ENCODE measurements around the genes OR6B1, ZNF786 and ZNF777.

DNA sequence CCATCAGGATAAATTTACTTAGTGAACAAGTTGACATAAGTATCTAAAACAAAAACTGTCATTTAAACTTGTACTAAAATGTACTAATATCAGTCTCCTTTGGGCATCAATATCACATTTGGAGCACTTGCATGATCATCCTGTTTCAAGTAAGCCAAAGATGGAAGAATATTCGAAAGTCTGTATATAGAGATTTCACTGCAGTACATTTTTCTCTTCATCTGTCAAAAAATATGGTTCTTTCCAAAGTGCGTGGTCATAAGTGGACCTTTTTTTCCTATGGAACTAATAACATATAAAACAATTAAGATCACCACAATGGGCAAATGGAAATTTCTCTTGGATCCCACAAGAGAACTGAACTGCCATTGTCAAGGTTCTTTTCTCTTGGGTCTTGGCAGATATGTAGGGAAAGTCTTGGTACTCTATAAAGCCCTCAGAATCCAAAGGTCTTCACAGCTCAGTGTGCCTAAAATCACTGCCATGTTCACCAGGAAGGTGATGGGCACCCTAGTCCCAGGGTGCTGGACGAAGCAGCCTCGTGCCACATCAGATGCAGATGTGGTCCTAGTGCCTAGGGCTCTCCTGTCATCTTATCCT lies at the start of gene OR6B1:
OR6B1 (plus strand) TSS at position 446 of the 600 bp plus-strand sequence.
- RRBS: no CpG with 5 or more reads among the region's 4 CpGs

DNA sequence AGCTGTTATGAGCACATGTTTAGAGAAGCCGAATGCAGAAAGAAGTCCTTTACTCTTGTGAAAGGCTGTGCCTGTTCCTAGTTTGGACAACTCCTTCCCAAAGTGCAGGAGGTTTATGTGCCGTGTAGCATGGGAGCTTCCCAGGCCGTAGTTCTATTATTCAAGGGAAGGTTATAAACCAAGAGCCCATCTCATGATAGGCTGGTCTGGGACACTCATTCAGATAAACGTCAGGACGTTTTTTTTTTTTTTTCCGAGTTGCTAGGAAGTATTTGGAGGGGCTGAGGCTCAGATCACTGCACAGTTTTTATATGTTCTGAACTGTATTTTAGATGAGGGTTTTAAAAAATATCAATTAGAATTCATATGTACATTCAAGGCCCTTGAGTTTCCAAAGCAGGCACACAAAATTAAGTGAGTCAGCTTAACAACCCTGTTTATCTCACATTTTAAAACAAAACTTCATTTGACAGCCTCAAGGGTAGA lies 593.0 kb upstream of the CNTNAP2 start:
- RRBS: no CpG with 5 or more reads among the region's 6 CpGs

GRCh38 chr7:146018877-146019948 lies 97.4 kb upstream of the CNTNAP2 start:
- RRBS: no CpG with 5 or more reads among the region's 35 CpGs

- RRBS: no CpG with 5 or more reads among the region's 12 CpGs
Observed at GRCh38 chr7:146248707-146249189, 132.1 kb downstream of the CNTNAP2 start.

GRCh38 chr7:148262678-148263254 lies 327.8 kb upstream of the C7orf33 start:
- RRBS: no CpG with 5 or more reads among the region's 18 CpGs

DNA sequence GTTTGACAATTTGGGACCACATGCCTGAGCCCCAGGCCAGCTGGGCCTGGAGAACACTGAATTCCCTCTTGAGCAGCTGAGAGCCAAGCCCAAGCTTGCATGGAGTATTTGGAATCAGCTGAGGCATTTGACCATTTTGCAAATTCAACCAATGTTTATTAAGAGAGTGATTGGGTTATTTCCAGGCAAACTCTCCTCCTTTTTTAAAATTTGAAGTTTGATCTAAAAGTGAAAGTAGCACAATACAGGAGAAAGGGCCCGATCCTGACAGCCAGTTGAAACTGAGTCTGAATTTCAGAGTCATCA lies 109.8 kb upstream of the C7orf33 start:
- RRBS: no CpG with 5 or more reads among the region's 1 CpG

DNA sequence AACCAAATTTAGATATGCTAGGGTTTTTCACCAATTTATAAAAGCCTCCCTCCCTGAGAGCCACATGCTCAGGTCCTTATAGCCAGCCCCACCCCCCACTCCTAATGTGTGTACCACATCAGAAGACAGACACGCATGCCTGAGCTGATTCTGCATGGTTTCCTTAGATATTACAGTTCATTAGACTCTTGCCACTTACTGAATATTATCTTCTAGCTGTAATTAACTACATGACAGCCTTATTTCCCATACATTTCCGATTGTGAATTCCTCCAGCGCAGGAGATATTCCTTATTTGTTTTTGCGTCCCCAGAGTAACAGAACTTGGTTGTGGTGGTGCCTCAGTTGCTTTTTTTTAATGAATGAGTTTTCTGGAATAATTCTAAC lies 2.1 kb downstream of the CUL1 start:
- RRBS: no CpG with 5 or more reads among the region's 4 CpGs

GRCh38 chr7:148747041-148747923 lies 48.6 kb downstream of the CUL1 start:
- RRBS: no CpG with 5 or more reads among the region's 4 CpGs

DNA sequence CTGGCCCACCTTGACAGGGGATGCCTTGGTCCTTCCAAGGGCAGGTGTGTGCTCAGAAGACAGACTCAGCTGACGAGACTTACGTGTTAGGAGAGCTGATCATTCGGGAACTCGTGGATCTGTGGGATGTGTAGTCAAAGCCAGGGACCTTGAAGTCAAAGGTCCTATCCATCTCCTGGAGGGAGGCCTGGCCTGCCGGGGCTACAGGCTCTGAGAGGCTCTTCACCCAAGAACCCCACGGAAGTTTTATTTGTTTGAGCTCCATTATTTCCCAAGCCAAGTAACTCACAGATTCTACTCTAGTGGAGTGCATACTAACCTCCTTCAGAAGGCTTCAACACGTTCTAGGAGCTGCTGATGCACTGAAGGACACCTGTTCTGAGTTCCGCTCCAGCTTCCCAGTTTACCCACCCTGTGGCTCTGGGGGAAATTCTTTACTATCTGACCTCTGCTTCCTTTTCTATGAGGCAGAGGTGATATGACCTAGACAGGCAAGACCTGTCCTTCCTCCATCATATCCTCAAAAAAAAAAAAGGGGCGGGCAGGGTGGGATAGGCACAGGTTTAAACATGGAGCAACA lies 27.9 kb downstream of the PDIA4 start:
- RRBS: no CpG with 5 or more reads among the region's 9 CpGs

DNA sequence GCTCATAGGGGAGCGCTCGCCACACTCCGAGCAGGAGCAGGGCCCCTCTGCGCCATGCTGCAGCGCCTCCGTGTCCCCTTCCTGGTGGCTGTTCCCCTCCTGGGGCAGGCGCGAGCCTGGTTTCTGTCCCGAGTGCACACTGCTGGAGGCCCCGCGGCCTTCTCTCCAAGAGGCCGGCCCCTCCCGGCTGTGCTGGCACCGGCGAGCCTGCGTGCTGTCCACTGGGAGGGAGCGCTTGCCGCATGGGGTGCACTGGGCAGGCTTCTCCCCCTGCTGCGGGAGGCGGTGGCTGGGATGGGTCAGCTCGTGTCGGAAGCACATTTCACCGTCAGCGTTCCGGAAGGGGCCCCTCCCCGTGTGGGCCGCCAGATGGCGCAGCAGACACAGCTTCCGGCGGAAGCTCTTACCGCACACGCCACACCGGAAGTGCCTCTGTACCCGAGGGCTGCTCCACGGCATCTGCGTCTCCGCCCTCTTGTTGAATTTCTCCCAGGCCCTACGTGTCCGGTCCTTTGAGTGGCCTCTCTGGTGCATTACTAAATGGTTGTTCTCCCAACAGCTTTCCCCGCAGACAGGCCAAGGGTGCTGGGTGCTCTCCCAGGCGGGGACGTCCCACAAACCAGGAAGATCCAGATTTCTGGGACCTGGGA lies 18.8 kb downstream of the ZNF786 start:
- RRBS: 64% methylated on average over 10 of the region's 42 CpGs

- RRBS: 5% methylated on average over 31 of the region's 81 CpGs
Observed at GRCh38 chr7:149090108-149090971, at the start of gene ZNF786. ZNF786 (minus strand) TSS chr7:149090718.

GRCh38 chr7:149224863-149225304 lies 14.6 kb upstream of the ZNF212 start:
- RRBS: no CpG with 5 or more reads among the region's 26 CpGs

- RRBS: no CpG with 5 or more reads among the region's 2 CpGs
Observed at GRCh38 chr7:149377469-149377849, 83.4 kb downstream of the ZNF777 start.

DNA sequence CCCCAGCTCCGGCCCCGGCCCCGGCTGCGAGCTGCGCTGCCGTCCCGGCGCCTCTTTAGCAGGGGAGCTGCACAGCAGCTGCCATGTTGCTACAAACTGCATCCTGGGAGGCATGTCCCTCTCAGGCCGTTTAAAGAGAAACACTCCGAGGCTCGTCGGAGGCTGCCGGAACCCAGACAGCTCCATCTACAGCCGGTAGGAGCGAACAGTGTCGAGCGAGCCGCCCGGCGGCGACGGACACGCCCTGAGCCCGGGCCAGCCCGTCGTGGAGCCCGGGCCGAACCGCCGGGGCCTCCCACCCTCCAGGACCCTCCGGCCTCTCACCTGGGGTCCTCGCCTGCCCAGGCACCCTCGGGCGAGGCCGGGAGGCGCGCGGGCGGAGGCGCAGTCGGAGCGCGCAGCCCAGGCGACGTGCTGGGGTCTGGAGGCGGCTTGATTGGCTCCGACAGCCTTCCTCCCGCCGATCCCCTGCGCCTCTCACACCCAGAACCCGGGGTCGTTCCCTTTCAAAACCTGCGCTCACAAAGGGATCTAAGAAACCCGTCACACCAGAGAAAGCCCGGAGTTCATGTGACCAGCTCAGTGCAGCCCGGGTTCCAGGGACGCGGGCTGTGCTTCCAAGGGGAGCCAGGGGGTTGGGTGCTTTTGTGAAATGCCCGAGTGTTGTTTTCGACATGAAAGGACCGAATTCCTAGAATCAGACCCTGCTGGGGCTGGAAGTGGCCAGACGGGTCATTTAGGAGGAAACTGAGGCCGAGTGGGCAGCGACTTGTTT lies at the start of gene ZNF777:
ZNF777 (minus strand) TSS at position 572 of the 775 bp plus-strand sequence.
- RRBS: 3% methylated on average over 22 of the region's 64 CpGs

DNA sequence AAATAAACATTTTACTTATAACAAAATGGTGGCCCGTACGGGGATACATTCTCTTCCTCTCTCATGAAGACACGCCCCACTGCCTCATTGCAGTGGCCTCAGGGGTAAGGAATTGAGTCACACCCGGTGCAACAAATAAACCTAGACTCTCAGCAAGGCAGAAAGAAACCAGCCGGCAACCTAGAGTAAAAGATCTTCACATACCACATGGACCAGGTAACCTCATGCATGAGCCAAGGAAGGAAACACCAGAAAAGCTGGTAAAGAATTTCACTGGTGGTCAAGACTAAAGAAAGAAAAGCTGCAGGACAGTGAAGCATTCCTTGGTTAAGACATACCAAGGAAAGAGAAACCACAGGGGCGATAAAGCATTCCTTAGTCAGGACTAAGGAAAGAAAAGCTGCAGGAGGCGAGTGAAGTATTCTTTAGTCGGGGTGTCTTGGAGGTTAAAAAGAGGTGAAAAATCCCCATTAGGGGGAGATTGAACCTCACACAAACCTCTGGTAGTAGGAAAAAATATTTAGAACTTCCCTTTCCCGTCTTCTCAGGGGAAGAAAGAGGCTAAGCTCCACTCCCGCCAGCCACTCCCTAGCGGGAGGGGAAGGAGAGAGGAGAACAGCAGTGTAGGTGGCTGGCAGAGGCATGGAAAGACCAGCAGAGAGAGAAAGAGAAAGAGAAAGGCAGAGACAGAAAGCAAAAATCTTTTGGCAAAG lies 71.9 kb upstream of the ZNF746 start:
- RRBS: no CpG with 5 or more reads among the region's 11 CpGs

GRCh38 chr7:149599029-149599350 lies 101.4 kb upstream of the ZNF746 start:
- RRBS: no CpG with 5 or more reads among the region's 1 CpG

DNA sequence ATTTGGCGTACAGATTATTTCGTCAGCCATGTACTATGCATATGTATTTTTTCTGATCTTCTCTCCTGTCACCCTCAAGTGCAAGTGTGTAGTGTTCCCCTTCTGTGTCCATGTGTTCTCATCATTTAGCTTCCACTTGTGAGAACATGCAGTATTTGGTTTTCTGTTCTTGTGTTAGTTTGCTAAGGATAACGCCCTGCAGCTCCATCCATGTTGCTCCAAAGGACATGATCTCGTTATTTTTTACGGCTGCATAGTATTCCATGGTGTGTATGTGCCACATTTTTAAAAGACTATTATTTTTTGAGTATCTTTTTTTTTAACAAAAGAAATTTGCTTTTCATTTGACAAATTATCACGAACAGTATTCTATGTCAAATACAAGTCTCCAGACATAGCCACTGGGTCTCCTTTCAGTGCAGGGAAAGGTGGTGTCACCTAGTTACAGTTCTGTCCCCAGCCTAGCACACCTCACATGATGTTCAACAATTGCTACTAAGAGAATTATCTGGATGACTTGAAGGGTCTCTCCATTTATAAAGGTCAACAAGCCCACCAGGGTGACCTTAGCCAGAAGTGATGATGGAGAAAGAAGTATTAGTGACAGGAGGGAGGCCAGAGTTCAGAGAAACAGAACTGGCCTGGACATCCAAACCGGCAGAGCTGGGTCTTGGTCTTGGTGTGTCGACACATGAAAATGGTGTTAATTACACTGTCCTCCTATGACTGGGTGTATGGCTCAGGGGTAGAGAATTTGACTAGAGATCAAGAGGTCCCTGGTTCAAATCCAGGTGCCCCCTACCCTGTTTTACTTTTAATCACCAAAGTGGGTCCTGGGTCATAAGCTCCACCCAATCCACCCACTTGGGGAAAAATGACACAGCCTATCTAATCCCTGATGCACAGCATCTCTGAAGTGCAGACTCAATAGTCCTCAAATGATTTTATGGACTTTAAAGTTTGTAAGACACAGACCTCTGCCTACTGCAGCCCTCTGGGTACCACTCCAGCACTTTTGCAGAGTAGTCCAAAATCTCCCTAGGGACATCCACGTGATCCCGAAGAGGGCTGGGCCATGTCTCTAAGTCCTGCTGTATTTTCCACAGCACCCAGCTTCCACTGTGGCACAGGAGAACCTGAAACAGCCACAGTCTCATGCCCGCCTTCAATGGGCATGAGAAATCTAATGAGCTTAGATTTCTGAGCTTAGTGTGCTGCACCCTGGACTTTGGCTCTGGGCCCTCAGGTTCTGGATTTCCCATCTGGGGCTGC lies 106.7 kb upstream of the KRBA1 start:
- RRBS: no CpG with 5 or more reads among the region's 11 CpGs

GRCh38 chr7:149717358-149718056 lies 2.8 kb downstream of the KRBA1 start:
- RRBS: no CpG with 5 or more reads among the region's 7 CpGs

- RRBS: no CpG with 5 or more reads among the region's 12 CpGs
Observed at GRCh38 chr7:149742129-149742486, 27.4 kb downstream of the KRBA1 start.